Colic lymph node (tissue), 1 donor: ENCODE results near the genes CCDC74B and MZT2B.

DNA sequence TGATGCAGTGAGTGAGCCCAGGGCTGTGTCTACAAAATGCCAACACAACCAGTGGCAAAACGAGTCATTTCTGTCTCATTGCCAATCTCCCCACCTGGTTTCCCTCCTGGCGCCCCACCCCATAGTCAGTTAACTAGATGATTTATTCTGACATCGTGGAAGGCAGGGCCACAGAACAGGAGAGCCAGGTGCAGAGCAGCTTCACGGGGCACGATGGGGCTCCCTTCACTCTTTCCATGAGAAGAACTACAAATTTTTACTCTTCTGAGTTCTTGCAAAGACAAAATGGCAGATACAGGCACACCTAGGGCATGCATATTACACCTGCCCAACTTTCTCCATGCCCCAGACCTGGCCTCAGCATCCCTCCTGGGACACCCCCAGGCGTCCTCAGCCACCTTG is 541.5 kb upstream of the RAB6C start:
- PRO-cap = no peak

- PRO-cap = no peak
Observed at GRCh38 chr2:129857215-129857800, 122.2 kb upstream of the RAB6C start.

DNA sequence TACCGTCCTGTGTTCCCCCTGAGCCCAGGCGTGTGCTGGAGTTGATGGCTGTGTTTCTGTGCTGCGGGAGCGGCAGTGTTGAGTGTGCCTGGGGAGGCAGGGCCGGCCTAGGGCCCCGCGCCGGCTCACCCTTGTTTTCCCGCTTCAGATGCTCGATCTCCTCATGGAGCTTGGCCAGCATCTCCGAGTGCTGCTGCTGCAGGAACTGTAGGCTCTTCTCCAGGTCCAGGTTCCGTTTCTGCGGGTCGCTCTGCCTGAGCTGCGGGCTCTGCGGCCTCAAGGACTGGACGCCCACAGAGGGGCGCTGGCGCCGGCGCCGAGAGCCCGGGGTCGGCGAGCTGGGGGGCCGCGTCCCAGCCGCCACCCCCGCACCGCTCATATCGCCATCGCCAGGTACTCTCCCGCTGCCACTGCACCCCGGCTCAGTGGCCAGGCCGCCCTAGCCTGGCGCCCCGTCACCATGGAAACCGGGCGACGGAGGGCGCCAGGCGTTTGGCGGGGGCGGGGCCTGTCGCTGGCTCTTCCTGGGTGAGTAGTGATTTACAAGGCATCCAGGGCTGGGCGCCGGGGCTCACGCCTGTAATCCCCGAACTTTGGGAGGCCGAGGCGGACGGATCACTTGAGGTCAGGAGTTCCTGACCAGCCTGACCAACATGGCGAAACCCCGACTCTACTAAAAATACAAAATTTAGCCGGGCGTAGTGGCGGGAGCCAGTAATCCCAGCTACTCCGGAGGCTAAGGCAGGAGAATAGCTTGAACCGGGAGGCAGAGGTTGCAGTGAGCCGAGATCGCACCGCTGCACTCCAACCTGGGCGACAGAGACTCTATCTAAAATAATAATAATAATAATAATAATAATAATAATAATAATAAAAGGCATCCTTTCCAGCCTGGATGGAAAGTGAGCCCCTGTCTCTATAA is at the start of gene CCDC74B:
CCDC74B (minus strand) TSS at position 495 of the 922 bp plus-strand sequence.
- PRO-cap = no peak

- PRO-cap = bidirectional peak, plus-strand start at chr2:130182265, minus-strand start at chr2:130182081
Observed at GRCh38 chr2:130181856-130183025, at the start of gene MZT2B. Gene MZT2B, plus strand, starts transcription at chr2:130182262.

- PRO-cap = no peak
Observed at GRCh38 chr2:130183626-130184269, 1.7 kb downstream of the MZT2B start.

GRCh38 chr2:130332315-130332856 is 9.6 kb downstream of the CCDC115 start:
- PRO-cap = no peak

DNA sequence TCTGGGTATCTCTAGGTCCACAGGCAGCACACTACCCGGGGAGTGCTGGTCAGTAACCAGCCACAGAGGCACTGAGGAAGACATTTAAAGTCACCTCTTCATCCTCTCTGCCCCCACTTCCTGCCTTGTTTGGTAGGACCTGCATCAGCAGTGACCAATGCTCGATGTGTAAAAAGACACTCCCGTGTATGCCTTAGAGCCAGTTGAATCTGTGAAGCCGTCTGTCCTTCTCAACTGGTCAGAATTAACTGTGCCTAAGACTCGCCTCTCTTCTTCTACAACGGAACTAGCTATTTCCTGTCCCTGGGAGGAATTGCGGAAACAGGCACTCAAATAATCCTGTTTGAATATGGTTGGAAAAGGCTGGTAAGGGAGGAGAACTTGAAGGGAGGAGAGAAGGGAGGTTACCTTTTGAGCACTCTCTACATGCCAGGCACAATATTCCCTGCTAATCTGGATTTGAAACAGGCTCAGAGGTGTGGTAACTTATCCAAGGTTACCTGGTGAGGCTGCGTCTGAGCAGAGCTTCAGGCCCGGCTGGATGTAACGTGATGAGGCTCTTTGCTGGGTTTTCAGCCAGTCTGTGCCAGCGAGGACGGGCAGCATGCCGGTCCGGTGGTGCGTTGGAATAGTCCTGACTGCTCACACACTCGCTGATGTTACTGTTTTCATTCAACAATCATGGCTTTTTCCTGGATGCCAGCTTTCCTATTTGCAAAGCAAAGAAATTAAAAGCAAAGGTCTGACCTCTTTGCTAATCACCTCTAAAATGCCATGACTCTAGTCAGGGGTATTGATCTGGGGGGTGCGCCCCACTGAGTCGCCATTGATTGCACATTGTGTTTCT is 127.0 kb downstream of the FAM168B start:
- PRO-cap = no peak

- PRO-cap = no peak
Observed at GRCh38 chr2:131120618-131121416, 15.7 kb downstream of the PLEKHB2 start.

DNA sequence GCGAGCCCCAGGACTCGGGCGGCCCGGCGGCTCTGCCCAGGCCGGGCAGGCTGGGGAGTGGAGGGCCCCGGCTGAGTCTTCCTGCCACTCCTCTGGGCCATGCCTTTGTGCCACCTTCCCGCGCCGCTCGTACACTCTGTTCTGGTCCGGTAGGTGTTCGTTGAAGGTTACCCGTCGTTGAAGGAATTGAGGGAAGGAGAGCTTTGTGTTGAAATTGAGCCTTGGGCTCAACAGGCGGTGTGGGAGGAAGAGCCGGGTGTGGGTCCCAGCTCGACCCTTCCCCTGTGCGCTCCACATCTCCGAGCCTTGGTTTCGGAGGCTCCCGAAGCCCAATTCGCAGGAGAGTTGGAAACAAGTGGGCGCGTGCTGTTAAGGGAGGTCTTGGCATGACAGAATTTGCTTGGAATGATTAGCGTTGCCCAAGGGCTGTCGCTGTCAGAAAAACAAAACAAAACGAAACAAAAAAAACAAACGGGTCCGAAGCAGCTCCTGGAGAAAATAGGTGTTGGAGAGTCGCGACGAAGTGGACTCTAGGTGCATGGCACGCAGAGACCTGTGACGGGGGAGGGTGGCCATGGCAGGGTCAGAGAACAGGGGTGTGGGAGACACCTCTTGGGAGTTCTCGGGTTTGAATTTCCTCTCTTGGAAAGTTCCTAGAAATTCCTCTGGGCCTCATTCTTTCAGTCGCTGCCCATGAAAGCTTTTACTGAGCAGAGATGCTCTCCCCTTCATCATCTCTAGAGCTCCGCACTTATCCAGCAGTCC is 1.2 kb upstream of the MZT2A start:
- PRO-cap = unidirectional peak, minus-strand start at position 143 of the sequence

- PRO-cap = no peak
Observed at GRCh38 chr2:131518329-131519002, 9.2 kb upstream of the CCDC74A start.

DNA sequence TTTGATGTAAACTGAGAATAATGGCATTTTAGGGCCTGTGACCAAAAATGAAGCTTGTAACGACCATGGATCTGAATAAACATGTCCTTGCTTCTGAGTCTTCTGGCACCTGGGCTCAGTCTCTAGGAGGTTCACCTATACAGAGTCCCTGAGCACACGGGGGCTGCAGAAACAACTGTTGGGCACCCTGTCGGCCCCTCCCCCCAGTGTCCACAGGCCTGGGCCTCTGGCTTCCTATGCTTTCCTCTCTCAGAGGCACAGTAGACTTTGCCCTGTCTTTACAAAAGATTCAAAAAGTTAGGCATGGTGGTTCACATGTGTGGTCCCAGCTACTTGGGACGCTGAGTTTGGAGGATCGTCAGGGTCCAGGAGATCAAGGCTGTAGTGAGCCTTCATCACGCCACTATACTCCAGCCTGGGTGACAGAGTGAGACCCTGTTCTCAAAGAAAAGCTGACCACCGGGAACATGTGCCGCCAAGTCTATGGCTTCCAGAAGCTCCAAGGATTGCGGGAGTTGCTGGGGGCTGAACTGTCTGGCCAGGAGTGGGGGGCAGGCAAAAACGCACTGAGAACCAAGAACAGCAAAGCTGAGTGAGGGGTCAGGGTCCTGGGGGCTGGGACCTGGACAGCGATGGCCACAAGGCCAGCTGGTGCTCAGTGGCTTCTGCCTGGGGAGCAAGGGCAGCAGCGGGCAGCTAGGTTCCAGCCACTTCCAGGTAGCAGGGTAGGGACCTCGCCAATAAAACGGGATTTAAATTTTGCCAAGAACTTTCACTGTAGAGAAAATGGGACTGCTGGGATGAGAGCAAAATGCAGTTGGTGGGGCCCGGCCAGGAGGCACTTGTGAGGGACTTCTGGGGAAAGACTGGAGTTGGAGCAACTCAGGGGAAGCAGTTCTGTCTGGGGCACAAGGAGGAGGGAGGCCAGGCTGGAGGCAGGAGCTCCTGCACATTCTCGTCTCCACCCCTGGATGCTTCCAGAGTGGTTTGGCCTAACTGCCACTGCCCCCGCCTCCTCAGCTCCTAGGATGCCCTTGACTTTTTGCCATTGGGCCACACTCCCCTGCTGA is 5.9 kb upstream of the CCDC74A start:
- PRO-cap = no peak

DNA sequence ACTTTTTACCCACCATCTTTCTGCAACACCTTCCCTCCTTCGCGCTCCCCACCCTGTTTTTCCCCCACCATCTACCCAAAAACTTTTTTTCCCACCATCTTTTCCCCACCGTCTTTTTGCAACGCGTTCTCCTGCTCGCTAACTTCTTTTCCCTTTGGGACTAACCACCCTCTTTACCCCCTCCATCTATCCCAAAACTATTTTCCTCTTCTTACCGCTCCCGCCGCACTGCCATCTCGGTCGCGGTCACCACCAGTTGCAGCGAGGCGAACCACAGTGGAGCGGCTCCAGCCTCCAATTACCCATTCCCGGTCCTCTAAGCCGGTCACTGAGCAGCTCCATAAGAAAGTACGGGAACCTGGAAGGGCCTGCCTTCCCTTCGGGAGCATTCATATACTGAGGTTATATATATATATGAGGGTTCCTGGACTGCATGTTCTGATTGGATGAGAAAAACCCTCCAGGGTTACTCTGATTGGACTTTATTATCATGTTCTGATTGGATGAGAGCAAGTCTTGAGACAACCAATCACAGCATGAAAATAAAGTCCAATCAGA is 15.3 kb downstream of the CCDC74A start:
- PRO-cap = no peak

DNA sequence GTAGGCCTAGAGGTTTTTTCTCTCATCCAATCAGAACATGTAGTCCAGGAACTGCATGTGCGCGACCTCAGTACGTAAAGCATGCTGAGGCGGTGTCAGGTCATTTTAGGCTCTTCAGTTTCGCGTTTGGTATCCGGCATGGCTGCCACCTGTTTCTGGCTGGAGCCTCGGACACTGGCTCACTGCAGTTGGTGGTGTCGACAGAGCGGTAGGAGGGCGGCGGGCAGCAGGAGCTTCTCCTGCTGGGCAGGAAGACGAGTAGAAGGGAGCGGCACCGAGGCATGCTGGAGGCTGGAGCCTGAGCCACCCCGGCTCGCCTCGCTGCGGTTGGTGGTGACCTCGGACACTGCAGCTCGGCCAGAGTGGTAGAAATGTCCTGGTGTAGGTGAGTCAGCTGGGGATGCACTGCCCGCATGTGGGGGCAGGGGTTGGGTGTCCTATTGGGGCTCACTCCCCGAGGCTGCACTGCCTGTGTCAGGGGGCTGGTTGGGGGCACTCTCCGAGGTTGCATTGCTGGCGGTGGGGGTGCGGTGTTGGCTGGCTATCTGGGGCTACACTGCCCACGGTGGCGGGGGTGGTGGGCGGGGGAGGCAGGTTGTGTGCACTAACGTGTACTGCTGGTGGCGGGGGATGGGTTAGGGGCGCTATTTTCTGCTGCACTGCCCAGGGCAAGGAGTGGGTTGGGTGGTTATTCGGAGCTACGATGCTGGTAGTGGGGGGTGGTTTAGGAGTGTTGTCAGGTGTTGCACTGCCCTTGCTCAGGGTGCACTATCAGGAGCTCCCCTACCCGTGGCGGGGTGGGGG is 16.0 kb downstream of the CCDC74A start:
- PRO-cap = no peak

DNA sequence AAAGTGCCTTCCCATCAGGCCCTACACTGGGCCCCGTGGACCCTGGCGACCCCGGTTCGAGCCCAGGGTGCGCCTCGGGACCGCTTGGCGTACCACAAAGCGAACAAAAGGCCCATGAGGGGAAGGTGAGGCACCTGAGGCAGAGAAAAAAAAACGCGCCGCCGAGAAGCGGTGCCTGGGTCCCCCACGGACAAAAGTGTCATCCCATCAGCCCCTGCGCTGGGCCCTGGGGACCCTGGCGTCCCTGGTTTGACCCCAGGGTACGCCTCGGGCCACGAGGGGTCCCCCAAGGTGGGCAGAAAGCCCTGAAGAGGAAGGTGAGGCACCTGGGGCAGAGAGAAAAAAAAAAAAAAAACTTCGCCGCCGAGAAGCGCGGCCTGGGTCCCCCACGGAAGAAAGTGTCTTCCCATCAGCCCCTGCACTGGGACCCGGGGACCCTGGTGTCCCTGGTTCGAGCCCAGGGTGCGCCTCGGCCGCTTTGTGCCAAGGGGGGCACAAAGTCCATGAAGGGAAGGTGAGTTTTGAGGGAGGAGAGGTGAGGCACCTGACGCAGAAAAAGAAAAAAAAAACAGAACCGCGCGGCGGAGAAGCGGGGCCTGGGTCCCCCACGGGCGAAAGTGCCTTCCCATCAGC is 226.8 kb downstream of the CCDC74A start:
- PRO-cap = no peak

- PRO-cap = no peak
Observed at GRCh38 chr2:131755909-131756442, 228.3 kb downstream of the CCDC74A start.

DNA sequence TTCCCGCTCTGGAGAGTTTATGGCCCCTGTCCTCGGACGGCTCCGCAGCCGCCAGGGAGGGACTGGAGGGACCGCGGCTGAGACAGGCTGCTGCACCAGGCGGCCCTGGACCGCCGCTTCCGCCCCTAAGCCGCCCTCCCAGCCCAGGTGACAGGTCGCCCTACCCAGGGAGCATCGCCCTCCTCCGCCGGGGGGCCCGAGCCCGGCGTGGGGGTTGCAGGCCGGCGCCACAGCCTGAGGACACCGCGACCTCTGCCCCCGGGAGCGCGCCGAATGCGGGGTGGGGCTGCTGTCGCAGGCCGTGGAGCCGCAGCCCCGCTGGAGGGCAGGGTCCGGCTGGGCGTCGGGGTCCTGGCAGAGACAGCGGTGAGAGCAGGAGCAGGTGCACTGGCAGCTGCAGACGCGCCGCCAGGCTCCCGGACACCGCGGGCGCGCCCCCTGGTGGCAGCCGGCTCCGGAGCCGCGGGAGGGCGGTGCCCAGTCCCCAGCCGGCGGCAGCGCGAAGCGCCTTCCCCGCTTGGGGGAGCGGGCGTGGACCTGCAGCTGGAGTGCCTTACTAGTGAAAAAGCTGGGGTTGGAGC is 273.9 kb downstream of the CCDC74A start:
- PRO-cap = no peak

- PRO-cap = no peak
Observed at GRCh38 chr2:132037628-132038293, 124.0 kb downstream of the ANKRD30BL start.

GRCh38 chr2:132493241-132494033 is 76.8 kb downstream of the GPR39 start:
- PRO-cap = no peak

DNA sequence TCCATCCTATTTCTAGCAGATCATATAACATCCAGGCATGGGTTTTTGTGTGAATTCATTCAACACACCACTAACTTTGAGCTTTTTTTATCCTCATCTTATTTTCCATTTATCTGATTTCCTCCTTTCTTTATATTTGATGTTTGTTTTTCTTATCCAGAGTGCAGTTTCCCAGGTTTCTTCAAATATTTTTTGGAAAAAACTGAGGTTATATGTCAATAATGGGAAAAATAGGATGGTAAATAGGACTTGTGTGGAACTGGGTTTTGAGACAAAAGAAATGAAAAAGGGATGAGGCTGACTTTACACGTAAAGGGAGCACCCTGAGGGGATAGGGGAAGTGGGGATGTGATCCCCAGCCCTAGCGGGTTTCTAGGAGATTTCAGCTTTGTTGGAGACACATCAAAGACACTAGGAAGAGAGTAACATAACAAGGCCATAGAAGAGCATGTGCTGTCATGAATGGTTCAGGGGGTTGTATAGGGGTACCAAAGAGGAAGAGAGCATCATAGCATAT is 78.1 kb downstream of the GPR39 start:
- PRO-cap = no peak

DNA sequence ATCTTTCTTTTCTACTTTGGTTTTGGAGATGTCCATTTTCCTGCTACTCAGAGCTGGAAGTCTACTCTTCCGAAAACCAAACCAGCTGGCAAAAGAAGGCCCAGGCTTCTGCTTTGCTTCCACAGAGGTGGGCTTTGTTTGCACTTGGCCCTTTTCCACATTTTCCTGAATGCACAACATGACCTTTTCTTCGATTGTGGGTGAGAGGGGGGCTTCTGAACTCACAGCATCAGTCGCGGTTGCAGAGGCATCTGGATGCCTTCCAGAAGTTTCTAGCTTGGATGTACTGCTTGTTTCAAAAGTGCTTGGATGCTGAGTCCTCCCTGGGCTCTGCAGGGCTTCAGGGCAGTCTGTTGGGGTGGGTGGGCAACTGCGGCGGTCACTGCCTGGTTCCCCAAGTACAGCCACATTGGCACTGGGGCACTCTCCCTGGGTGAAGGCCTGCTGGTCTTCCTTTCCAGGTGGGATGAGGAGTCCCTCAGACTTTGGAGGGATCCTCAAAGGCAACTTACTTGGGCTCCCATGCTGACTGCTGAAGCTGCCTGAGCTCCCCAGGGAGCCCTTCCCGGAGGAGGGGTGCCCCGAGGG is 112.3 kb upstream of the LYPD1 start:
- PRO-cap = no peak